ENCODE data around the gene VSX1.

DNA sequence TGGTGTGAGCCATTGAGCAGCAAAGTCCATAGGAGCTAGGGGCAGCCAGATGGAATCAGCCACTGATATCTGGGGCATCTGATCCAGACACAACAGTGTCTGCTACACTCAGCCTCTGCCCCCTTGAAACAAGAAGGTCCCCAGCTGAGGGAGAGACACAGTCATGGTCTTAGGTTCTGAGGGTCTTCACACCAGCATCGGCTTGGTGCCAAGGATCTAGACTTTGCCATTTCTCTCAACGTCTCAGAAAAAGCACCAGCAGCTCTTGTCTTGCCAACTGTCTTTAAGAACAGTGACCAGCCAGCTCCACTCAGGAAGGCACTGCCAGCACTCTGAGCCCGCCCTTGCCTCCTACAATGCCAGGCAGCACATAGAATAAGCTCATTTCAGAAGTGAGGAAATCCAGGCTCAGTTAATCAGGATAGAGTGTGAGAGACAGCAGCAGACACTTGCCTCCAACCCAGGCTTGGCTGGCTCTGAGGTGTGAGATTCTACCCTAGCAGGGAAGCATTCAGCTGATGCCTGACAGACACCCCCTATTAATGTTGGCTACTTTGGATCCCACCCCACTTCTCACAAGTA is 4.4 kb upstream of the SYNDIG1 start:
- PRO-cap = no peak

DNA sequence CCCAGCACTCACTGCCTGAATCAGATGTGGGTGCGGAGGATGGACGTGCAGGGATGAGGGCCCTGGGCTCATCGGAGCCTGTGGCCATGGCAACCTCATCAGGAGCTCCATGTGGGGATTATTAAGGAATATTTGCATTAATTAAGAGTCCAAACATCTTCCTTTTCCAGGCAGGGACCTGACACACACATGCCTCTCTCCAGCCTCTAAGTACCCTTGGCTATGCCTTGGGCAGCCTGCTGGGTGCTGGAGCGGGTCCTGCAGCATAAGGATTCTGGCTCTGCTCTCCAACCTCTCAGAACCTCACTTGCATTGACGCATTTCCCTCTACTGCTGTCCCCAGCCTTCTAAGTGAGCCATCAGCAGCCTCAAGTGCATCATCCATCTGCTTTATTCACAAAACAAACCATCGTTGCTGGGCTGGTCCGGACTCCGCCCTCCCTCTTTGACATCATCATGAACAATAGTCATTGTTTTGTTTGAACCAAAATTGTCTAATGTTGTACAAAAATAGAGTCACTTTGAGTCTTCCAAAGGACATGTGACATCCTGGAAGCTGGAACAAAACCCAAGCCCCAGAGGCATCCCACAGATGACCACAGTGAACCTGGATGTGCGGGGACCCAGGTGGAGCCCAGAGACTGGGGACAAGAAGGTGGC is 229.9 kb downstream of the SYNDIG1 start:
- PRO-cap = no peak

DNA sequence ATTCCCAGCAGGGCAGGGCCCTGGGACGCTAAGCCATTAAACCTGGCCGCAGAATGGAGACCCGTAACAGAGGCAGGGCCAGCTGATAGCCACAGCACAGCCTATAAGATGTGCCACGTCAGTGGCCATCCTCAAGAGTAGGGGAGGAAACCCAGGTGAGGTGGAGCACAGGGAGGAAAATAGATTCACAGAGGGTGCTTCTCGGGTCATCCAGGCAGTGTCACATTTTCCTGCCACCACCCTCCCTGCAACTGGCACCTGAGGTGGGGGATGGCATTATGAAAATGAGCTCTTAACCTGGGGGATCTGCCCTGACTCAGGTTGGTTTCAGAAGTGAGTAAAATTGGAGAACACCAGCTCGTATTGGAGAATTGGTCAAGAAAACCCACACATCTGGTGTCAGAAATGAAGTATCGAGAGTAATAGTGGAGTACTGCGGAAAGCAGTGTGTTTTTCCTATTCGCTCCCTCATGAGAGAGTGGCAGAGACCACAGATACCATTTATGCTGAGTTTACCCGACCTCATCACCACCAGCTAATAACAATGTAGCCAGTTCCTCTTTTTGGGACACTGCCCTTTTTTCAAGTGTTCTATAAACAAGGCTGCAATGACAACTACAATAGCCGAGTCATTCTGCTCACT is 106.3 kb upstream of the CST7 start:
- PRO-cap = no peak

DNA sequence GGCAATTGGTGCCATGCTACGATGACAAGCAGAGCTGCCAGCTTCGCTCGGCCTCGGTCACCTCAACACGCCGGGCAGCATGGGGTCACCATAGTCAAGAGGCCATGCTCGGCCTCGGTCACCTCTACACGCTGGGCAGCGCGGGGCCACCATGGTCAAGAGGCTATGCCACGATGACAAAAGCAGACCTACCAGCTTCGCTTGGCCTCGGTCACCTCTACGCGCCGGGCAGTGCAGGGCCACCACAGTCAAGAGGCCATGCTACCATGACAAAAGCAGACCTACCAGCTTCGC is 12.2 kb downstream of the APMAP start:
- PRO-cap = no peak

- PRO-cap = no peak
Observed at GRCh38 chr20:24988437-24988944, 4.1 kb downstream of the APMAP start.

DNA sequence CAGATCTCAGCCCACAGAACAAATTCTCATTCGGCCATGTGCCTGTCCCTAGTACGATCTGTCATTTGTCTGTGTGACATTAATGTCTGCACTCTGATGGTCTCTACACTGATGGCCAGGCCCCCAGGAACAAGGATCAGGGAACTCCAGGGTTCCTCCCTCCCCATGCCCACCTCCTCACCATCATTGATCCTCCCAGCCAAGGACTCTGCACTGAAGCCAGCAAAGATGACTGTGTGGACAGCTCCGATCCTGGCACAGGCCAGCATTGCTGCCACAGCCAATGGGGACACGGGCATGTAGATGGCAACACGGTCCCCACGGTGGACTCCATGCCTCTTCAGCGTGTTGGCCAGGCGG is 27.4 kb downstream of the ACSS1 start:
- PRO-cap = no peak

DNA sequence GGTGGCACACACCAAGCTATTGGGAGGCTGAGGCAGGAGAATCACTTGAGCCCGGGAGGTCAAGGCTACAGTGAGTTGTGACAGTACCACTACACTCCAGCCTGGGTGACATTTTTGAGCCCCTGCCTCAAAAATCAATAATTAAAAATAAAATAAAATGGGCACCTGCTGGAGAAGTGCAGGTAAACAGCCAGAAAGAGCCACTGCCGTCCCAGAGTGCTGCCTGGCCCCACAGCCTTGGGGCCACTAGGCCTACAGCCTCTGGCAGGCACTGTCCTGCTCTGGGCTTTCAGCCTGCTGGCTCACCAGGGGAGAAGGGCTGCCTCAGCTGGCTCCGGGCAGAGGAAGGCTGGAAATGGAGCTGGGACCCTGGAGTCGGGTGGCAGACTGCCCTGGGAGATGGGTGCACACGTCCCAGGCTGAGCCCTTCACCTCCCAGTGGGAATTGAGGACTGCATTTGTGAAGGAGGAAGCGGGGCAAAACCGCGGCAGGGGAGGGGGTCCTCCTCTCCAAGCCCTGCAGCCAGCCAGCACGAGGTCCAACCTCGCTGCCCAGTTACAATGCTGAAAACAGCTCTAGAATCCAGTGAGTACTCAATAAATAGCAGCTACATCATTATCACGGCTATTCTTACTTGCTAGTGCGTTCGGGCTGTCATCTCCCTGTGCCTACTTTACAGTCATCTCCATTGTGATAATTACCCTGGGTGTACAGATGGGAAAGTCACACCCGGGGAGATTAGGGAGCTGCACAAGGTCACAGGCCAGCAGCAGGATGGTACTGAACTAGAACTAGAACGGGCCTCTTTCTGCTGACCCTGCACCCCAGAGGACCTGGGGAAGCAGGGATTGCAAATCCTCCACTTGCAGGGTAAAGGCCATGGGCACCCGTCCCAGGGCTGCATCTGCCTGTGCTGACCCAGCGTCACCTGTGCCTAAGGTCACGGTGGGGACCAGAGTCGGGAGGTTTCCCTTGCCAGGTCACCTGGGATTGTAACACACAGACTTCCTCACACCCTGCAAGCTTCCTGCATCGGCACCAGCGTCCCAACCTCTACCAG is 13.1 kb downstream of the ACSS1 start:
- PRO-cap = no peak

DNA sequence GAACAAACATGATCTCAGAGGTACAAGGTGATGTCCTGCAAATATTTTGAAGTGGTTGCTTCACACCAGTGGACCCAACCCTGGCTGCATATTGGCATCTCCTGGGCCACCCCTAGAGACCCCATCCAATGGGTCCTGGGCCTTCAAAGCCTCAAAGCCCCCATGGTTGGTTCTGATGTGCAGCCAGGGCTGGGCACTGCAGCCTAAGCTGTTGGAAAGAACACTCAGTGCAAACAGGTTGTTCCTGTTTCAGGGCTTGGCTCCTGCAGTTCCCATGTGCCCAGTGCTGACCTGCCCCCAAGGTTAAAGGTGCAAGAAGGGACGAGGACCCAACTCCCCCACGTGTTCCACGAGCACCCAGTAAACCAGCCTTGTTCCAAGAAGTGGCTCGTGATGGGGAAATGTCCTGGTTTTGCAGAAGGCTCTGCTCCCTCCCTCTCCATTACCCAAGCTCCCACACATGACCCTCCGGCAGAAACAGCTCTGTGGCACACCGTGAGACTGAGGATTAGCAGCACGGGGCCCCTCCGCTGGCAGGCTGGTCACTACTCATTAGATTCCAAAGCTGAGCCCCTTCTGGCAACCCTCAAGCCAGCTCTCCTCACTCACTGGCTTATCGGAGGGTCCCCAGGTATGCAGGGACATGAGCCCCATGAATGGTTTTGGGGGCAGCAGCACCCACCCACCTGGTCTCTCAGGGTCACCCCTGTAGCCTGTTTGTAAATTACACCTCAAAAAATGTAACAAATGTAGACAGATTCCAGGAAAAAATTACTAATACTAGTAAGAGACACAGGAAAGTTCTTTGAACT is 9.4 kb downstream of the ACSS1 start:
- PRO-cap = no peak

DNA sequence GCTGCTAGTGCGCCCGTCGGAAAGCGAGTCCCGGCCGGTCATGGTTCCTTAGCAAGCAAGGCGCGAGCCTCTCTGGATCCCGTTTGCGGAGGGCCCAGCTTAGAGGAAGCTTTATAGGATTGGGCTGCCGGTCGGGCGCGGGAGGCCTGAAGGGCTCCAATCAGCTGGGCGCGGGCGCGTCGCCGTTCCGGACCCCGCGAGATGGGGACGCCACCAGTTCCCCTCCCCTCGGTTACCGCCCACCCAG is at the start of gene VSX1:
VSX1 (minus strand) TSS at position 87 of the 247 bp plus-strand sequence.
- PRO-cap = no peak

DNA sequence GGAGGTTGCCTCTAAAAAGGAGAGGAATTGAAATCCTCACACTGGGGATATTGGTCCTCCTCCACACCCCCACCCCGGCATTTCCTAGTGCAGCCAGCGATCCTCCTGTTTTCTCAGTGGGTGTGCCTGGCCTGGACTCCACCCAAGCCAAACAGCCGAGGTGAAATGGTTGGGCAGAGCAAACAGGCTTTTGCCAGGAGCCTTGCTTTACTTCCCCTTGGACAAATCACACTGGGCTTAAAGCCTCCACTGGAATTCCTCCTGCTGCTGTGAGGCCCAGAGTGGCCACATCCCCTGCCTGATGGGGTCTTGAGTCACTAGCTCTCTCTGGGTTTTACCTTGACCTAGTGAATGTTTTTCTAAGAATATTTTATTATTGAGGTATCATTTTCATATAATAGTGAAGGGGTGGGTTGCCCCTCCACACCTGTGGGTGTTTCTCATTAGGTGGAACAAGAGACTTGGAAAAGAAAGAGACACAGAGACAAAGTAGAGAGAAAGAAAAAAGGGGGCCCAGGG is 14.4 kb upstream of the PYGB start:
- PRO-cap = no peak

- PRO-cap = no peak
Observed at GRCh38 chr20:25288434-25288922, 40.6 kb downstream of the PYGB start.

DNA sequence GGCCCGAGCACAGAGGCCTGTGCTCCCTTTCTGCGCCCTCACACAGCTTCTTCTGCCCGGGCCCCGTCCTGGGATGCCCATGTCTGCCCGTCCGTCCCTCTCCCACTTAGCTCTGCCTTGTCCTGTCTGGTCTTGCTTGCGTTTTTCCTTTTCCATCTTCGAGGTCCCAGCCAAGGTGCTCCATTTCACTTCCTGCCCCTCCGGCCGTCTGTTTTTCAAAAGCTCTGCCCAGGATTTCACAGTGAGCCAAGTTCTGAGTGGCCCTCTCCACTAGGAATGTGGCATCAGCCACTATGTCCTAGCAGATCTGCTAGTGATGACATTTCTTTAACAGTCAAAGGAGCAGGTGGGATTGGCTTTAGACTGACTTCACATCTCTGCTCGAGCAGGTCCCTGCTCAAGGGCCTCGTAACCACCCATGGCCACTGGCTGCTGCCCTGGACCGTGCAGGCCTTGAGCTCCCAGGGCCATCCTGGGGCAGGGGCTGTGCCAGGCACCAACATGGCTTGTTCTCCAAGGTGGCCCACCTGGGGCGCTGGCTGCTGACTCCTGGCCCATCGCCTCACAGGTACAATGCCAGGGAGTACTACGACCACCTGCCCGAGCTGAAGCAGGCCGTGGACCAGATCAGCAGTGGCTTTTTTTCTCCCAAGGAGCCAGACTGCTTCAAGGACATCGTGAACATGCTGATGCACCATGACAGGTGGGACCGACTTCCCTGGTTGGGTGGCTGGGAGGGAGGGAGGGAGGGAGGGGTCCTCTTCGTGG is 45.9 kb downstream of the PYGB start:
- PRO-cap = no peak

- PRO-cap = no peak
Observed at GRCh38 chr20:25354113-25354493, 36.5 kb downstream of the ABHD12 start.

- PRO-cap = unidirectional peak, plus-strand start at chr20:26009876
Observed at GRCh38 chr20:26009348-26009979, 312.8 kb upstream of the ZNF337 start.

DNA sequence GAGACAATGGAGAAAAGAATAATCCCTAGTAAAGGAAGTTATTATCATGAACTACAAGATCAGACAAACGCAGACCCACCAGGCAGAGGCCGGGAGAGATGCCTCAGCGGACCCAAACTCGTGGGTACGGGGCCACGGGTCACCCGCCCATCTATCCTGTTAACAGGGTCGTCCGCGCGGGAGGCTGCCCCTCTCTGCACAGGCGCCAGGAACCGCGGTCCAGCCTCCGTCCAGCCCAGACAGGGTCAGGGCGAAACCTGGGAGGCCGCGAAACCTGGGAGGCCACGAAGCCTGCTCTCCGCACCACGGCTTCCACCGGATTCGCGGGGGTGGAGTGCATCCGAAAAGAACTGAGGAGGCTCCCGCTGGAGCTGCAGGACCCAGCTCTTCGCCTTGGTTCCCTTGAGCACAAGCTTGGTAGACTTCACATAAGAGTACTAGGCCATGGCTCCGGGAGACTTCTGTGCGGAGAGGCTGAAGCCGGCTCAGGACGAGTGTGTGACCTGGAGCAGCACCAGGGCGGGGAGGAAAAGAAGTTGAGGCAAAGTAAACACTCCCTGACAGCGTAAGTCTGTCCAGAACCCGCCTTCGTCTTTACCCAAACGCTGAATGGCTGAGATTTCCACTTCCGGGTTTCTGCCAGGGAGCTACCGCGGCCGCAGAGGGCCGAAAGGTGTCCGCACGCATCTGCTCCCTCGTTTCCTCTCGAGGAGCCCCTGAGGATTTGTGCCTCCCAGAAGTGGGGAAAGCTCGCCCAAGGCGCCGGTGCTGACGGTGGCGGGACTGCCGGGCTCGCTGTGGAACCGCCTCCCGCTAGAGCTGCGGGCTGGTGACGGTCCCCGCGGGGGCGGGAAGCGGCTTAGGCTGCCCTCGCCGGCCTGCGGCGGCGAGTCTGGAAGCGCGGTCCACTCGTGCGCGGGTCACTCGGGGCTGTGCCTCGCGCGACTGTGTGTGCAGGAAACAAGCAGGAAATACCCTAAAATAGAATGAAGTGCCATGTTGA is 1760.4 kb upstream of the DEFB115 start:
- PRO-cap = no peak

GRCh38 chr20:30376710-30377697 is 880.5 kb upstream of the DEFB115 start:
- PRO-cap = bidirectional peak, plus-strand start at chr20:30377207, minus-strand start at chr20:30377053

DNA sequence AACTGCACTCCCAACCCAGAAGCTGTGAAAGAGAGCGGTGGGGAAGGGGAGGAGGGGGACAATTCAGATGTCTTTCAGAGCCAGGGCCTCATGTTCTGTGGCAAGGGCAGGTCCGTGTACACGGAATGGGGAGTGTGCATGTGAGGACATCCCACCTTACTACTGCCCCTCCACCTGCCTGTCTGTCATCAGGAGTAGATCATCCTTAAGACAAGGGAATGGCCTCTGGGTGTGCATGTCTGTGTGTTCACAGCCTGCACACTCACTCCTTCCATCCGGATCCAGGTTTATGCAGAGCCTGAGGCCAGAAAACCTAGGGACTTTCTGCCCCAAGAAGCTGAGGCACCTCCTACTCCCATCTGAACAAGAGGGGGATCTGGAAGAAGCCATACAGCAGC is 853 bp downstream of the REM1 start:
- PRO-cap = no peak

DNA sequence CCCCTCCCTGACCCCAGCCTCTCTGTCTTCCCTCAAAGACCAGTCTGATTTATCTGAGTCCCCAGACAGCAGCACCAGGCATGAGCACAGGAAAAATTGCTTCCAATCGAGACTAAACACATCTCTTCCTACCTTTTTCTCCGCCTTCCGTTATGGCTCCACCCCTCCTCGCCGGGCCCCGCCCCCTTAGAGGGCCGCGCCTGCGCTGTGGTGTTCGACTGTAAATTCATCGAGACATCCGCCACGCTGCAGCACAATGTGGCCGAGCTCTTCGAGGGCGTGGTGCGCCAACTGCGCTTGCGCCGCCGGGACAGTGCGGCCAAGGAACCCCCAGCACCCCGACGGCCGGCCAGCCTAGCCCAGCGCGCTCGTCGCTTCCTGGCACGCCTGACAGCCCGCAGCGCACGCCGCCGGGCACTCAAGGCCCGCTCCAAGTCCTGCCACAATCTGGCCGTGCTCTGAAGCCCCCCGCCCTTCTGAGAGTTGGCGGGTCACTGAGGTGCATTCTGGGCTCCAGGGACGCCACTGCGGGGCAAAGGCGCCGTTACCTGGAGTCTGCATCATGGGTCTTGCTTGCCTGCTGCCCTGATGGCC is 9.0 kb downstream of the REM1 start:
- PRO-cap = no peak

DNA sequence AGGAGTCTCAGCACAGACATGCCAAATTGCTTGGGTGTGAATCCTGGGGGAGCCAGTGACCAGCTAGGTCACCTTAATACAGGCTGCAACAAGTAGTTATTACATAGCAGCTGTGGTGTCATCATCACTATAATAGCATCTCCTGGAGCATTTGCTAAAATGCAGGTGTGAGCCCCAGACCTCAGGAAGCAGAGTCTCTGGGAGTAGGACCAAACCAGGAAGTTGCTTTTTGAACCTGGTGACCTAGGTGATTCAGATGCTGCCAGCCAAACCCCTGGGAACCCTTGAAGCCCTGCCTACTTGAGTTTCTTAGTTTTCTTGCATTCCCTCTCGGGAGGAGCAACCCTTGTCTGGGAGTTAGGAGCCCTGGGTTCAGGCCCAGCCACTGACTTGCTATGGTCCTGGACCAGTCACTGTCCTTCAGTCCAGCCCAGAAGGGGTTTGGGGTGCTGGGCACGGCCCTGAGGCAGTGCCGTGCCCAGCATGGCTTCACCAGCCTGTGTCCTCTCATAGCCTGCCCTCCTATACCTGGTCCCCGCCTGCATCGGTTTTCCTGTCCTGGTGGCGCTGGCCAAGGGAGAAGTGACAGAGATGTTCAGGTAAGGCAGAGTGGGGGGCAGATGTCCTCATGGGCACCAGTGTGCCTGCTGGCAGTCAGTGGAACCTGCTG is 18.7 kb downstream of the MCTS2 start:
- PRO-cap = no peak

DNA sequence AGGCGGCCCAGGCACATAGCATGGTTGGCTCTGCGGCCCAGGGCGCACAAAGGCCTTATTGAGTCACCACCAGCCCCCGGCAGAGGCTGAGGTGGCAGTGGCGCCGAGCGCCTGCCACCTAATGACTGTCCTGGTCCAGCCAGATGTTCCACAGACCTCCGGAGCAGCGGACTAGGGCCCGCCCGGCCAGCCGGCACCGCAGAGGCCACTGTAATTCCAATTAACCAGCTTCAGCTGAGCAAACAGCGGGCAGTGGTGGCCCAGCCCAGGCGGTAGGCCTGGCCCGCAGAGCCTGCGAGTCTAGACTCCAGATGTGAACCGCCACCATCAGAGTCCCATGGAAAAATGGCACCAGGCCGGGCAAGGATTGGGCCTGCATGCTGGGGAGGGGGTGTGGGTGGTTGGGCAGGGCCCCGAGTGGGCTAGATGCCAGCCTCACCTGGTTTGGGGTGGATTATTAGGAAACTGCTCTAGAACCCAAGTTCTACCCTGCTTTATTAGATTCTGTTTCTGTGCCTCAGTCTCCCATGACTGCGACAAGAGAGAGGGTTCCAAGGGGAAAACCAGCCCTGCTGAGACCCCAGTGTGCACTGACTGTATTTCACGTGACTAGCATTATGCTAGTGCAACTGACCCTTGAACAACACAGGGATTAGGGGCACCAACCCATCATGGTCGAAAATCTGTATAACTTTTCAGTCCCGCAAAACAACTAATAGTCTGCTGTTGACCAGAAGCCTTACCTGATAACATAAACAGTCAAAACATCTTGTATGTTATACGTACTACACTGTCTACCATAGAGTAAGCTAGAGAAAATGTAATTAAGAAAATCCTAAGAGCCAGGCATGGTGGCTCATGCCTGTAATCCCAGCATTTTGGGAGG is 23.9 kb downstream of the MCTS2 start:
- PRO-cap = no peak

Measured in colic lymph node (tissue), 1 donor.